ENCODE results near the genes CEBPA, PDCD2L and FXYD7.

DNA sequence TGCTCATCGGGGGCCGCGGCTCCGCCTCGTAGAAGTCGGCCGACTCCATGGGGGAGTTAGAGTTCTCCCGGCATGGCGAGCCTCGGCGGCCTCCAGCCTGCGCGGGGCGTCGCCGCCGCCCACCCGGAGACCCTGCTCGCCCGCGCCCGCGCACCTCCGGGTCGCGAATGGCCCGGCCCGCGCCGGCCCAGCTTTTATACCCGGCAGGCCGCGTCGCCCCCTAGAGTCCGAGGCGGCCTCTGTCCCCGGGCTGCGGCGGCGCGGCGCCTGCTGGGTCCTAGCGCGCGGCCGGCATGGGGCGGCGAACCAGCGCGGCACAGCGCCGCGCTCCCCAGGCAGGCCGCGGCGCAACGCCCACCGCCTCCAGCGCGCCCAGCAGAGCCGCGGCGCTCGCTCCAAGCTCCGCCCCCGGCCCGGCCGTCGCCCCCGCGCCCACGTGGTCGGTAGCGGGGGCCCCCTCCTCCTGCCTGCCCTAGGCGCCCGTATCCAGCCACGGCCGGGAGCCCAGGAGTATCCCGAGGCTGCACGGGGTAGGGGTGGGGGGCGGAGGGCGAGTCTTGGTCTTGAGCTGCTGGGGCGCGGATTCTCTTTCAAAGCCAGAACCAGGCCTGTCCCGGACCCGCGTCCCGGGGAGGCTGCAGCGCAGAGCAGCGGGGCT, at the start of gene CEBPA:
Gene CEBPA (minus strand): TSS at position 169 of the 658 bp plus-strand sequence.
- PRO-cap, result unidirectional peak, minus-strand start at position 169 of the sequence

DNA sequence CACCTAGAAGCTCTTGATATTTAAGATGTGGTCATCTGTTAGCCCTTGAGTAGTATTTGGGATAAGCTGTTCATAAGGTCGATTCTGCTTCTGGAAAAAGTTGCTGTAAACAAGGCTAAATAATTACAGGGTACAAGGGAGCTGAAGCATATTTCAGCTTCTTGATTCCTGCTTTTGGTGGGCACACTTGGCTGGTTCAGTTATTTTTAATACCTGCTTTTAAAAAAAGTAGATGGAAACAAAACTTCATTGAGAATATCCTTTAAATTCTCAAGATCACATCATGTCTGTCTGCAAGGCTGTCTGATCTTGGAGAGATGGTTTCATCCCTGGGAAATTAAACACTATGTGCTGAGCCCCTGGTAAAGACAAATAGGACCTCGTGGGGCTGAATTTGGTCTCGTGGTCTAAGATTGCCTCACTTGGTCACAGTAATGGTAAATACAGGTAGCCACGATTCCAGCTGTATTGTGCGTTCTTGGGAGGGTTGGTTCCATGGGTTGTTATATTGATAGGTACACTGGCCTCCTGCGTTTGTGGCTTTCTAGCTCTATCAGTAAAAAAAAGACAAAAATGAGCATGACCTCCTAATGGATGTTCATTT, 1.5 kb downstream of the CEBPG start:
- PRO-cap, result no peak

DNA sequence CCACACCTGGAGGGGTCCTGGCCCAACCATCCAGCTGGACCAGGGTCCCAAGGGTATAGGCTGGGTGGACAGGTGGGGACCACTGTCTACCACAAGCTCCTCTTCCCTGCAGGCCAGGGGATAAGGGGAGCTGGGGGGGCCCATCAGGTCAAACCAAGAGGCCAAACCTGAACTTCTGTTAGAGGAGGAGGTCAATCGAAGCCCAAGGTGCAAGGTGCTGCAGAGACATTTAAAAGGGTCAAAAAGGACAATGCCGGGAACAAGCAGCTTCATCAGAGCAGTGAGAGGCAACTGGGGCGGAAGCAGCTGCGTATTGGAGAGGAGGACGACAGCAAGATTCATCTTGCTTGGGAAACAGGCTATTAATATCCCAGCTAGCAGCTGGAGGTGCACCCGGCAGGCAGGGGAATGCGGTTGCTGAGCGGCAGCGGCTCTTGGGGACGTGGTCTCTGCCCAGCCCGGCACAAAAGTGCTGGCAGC, 34.8 kb downstream of the PEPD start:
- PRO-cap, result no peak

- PRO-cap, result no peak
These were observed 77.3 kb downstream of the CHST8 start for GRCh38 chr19:33699049-33699463.

DNA sequence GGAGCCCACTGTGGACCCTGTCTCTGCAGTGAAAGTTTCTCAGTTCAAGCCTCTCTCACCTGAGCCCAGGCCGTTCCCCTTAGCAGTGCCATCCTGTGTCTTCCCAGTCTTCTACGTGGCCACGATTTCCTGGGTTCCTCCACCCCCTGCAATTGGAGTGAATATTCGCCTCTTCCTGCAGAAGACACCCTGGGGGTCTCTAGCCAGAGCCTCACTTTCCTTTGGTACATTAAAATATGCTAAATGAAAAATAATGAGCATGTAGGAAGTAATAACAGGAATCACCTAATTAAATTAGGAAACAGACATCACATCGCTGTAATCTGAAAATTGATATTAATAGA, 79.3 kb downstream of the CHST8 start:
- PRO-cap, result no peak

- PRO-cap, result bidirectional peak, plus-strand start at chr19:33796509, minus-strand start at chr19:33796480
These were observed 377 bp upstream of the KCTD15 start for GRCh38 chr19:33796212-33796773.

- PRO-cap, result no peak
These were observed 23.5 kb downstream of the KCTD15 start for GRCh38 chr19:33819805-33820924.

DNA sequence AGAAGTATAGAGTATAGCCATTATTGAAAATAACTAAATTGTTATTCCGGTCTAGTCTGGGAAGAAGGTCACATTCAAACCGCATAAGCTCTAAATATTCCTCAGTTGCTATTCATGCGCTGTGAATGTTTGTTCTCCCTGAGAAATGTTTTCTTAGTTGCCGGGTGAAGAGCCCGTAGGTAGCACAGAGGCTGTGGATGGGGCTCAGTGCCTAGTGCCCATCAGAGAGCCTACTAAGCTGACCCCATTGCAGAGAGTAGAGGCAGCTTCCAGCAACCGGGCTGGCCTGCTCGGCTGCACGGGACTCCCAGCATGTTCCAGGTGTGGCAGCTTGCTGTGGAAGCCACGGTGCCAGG, 82.2 kb downstream of the KCTD15 start:
- PRO-cap, result no peak

- PRO-cap, result no peak
These were observed 108.7 kb downstream of the KCTD15 start for GRCh38 chr19:33905215-33905874.

- PRO-cap, result bidirectional peak, plus-strand start at chr19:34134581, minus-strand start at chr19:34134419
These were observed 37.8 kb upstream of the LSM14A start for GRCh38 chr19:34134224-34135120.

DNA sequence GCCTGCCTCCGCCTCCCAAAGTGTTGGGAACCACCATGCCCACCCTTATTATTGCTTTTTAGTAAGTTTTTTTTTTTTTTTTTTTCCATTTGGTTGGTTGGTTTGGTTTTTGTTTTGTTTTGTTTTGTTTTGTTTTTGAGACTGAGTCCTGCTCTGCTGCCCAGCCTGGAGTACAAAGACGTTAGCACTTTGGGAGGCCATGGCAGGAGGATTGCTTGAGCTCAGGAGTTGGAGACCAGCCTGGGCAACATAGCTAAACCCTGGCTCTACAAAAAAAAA, 29.7 kb downstream of the LSM14A start:
- PRO-cap, result no peak

DNA sequence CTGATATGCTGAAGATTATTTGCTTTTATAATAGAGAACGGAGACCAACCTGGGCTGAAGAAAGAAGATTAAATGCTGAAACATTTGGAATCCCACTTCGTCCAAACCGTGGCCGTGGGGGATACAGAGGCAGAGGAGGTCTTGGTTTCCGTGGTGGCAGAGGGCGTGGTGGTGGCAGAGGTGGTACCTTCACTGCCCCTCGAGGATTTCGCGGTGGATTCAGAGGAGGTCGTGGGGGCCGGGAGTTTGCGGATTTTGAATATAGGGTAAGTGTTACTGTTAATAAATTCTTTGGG, 32.9 kb upstream of the GARRE1 start:
- PRO-cap, result no peak

- PRO-cap, result no peak
These were observed 45.3 kb upstream of the GPI start for GRCh38 chr19:34319634-34320126.

DNA sequence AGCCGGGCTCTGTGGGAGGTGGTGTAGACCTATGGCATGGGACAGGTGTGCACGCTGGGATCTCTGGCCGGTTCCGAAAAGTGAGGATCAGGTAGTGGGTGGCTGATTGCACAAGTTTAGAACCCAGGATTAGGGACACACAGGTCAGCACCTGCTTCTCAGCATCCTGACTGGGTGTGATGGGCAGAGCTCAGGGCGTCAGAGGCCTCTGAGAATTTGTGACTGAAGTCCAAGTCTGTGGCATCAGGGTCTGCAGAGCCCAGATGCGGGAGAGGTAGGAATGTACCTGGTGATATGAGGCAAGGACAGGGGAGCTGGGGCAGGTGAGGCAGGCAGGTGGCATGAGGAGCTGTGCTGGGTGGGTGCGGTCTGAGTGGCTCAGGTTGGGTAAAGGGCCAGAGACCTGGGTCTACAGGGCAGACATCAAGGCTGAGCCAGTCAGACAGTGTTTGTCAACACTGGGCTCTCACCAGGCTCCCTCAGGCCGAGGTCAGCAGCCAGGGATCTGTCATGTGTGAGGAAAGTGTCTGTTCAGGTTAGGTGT, 18.5 kb downstream of the GPI start:
- PRO-cap, result no peak

GRCh38 chr19:34403756-34404516, at the start of gene PDCD2L:
Gene PDCD2L, plus strand, starts transcription at chr19:34404399.
- PRO-cap, result unidirectional peak, plus-strand start at chr19:34404440

DNA sequence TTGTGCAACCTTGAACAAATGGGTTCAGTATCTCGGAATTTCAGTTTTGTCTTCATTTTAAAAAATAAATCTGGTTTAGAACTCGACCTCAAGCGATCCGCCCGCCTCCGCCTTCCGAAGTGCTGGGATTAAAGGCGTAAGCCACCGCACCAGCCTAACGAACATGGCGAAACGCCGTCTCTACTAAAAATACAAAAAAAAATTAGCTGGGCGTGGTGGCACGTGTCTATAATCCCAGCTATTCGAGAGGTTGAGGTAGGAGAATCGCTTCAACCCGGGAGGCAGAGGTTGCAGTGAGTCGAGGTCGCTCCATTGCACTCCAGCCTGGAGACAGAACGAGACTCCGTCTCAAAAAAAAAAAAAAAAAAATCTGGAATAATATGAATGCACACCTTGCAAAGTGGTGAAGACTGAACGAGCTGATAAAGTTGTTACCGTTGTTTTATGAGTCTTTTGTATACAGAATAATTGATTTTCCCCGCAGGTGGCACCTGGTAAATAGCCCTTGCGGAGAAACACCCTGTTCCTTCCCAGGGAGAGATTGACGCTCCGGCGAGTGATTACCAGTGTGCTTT, 691 bp downstream of the ZNF302 start:
- PRO-cap, result no peak

GRCh38 chr19:34732822-34733097, 1.3 kb upstream of the ZNF181 start:
- PRO-cap, result no peak

DNA sequence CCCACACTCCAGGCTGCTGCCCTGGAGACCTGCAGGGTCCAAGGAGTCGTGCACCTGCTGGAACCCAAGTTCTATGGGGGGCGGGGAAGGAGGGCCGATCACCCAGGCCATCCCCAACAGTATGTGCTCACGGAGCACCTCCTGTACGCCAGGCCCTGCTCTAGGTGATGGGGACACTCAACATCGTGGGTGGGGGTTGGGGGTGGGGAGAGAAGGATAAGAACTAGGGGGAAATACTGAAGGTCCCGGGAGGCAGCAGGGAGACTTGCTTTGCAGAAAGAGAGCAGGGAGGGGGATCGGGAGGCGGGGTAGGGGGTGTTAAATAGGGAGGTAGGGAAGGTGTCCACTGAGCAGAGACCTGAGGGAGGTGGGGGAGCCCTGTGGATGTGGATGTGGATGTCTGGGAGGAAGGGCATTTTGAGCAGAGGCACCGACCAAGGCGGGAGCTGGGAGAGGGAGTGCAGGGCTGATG, 4.9 kb downstream of the GRAMD1A start:
- PRO-cap, result no peak

GRCh38 chr19:35142910-35144252, at the start of gene FXYD7:
Gene FXYD7, plus strand, starts transcription at chr19:35143255.
- PRO-cap, result no peak

GRCh38 chr19:35211555-35212571, 16.7 kb downstream of the FAM187B start:
- PRO-cap, result no peak

All from SP-49 (cell line).